Mesangial cell (primary cell): ENCODE measurements around the genes NRARP and ENTPD8.

- RAMPAGE, long total RNA: no peak
Observed at GRCh38 chr9:137295069-137295691, 6.9 kb downstream of the NRARP start.

DNA sequence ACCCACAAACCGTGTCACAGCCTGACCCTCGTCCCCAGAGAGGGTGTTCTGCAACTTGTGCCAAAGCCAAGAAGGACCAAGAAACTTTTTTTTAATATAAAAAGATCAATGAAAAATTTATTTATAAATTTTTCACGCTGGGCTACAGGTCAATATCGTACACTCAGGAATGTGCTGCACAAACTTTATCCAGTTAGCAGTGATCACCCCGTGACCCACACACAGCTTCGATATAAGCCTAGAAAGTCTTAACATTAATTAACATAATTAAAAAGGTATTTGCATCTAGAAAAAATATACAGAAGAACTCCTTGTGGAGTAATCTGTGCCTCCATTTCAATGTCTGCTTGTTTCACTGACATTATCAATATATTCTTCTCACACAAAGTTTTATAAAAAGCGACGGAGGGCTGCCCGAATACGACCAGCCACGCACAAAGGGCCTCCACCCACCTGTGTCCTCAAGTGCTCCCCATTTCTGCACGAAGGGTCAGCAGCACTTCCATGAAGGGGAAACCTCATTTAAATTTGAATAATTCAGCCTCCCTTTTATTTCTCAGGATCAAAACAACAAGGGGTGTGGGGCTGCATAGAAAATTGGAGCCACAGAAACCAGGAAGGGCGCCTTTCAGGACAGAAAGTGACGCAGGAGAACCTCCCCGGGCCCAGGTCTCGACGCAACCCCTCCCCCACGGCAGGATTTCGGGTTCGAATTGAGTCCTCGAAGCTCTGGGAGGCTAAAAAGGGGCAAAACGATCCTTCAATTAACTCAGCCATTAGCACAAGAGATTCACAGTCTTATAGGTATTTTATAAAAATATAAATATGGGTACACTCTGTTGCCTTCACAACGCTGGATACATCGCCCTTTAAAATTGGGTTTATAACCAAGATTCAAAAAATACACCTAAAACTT, 2.3 kb downstream of the NRARP start:
- RAMPAGE, long total RNA: no peak

DNA sequence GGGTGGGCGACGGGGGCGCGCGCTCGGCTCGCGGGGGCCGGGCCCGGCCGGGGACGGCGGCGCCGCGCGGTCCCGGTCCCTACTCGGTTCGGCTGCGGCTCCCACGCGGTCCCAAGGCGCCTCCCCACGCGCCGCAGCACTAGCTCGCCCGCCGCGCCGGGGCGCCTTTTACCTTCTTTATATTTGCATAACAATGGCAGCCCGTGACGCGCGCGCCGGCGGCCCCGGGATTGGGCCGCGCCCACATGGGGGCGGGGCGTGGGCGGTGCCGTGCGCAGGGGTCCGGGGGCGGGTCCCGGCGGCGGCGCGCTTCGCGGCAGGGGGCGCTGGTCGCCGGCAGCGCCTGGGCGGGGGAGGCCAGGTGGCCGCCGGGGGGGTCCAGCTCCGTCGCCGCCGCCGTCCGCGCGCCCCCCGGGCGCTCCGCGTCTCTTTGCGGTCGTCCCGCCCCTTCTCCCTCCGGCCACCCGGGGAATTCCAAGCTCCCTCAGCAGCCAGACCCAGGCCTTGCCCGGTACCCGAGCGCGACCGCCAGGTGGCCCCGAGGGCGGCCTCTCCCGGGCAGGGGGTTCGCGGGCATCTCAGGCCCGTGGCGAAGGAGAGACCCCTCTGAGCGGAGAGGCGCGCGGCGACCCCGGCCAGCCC, at the start of gene NRARP:
Gene NRARP (minus strand): TSS at position 141 of the 642 bp plus-strand sequence.
- RAMPAGE, long total RNA: no peak

- RAMPAGE, long total RNA: no peak
Observed at GRCh38 chr9:137314164-137315162, 12.4 kb upstream of the NRARP start.

GRCh38 chr9:137416761-137417151, 6.2 kb downstream of the EXD3 start:
- RAMPAGE, long total RNA: no peak

GRCh38 chr9:137441179-137442148, at the start of gene ENTPD8:
Gene ENTPD8, minus strand, starts transcription at chr9:137441357.
- RAMPAGE, long total RNA: no peak

DNA sequence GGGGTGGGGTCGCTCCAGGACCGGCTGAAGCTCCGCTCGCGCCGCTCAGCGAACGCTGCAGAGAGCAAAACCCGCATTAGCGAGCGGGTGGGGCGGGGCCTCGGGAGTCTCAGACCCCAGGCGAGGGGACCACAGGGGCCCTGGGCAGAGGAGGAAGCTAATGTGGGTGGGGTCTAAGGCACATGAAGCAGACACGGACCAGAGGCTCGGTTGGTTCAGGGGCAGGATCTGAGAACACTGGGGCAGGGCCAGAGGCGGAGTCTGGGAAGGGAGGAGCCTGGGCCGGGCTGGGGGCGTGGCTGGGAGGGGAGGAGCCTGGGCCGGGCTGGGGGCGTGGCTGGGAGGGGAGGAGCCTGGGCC, 5.4 kb downstream of the NSMF start:
- RAMPAGE, long total RNA: no peak

GRCh38 chr9:137497837-137498435, 38.8 kb upstream of the NSMF start:
- RAMPAGE, long total RNA: no peak

- RAMPAGE, long total RNA: no peak
Observed at GRCh38 chr9:137533593-137534219, 16.5 kb downstream of the PNPLA7 start.

- RAMPAGE, long total RNA: no peak
Observed at GRCh38 chr9:137592764-137593278, 2.5 kb upstream of the ZMYND19 start.

DNA sequence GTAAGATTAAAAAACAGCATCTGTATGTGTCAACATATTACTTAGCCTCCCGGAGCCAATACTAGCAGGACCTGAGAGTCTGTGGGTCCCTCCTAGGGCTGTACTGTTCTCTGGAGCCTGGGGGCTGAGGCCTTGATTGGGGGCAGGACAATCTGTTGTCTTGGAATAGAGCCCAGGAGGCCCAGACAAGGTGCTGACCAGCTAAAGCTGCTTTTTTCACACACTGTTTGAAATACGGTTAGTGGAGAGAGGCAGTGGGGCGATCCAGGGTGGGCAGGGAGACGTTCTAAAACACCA, 55.0 kb downstream of the EHMT1 start:
- RAMPAGE, long total RNA: no peak

- RAMPAGE, long total RNA: no peak
Observed at GRCh38 chr9:137705366-137706536, 86.9 kb downstream of the EHMT1 start.

DNA sequence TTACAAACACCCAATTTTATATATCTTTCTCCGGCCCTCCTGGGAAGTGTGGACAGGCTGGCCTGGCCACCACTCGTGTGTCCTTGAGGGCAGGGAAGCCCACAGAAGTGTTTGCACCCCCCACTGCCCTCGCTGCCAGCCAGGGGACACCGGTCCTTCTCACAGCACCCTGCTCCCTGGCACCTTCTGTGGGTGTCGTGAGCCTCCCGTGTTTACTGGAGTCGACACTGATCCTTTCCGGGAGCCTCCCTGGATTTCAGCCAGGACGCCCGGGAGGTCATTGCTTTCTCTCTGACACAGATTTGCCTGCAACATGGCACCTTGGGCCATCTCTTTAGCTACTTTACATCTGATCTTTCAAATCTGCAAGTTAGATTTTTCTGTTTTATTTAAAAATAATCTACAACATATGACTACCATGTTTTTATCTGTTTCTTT, 120.4 kb upstream of the CACNA1B start:
- RAMPAGE, long total RNA: no peak

GRCh38 chr9:138023484-138024060, 146.0 kb downstream of the CACNA1B start:
- RAMPAGE, long total RNA: no peak